Caco-2 (cell line): ENCODE results near the genes PARP12, KDM7A, NDUFB2 and TAS2R5.

DNA sequence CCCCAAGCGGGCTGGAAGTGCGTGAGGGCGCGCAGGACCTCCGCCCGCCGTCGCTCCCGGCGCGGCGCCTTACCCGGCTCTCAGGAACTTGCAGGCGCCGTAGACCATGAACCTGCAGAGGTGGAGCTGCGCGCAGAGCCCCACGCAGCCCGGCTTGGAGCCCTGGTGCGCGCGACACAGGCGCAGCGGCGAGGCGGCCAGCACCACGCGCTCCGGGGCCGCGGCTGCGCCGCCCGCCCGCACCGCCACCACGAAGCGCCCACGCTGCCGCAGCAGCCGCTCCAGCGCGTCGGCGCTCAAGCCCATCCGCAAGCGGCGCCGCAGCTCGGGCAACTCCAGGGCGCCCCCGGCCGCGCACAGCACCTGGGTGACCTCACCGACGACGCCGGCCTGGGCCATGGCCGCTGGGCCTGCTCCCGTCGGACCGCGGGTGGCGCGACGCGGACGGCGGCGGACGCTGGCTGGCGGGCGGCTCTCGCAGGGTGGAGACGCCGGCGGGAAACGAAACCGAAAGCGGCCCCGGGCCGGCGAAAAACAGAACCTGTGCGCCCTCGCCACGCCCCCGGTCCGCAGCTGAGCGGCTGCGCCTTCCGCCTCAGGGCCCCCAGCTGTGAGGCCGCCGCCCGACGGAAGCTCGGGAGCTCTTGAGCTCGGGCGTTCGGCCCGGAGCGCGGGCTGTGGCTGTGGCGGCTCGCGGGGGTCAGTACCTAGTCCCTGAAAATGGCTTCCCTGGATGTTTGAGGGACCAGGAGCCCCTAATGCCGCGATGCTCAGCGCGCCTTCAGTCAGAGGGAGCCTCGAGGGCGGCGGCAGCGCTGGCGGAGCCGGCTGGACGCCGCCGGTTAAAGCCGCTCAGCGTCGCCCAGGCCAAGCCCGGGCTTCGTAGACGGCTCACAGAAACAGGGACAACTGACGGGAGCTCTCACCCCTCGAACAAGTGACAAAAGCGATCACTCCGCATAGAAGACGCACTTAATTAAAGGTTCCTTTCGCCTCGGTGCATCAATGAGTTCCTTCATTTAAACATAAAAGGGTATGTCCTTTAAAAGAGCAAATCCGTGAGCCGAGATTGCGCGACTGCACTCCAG lies at the start of gene PARP12:
Gene PARP12, minus strand, starts transcription at position 503 of the 1,088 bp plus-strand sequence.
- PRO-cap, result bidirectional peak, plus-strand start at position 376 of the sequence, minus-strand start at position 484 of the sequence
- RRBS, result 4% methylated on average over 50 of the region's 135 CpGs

DNA sequence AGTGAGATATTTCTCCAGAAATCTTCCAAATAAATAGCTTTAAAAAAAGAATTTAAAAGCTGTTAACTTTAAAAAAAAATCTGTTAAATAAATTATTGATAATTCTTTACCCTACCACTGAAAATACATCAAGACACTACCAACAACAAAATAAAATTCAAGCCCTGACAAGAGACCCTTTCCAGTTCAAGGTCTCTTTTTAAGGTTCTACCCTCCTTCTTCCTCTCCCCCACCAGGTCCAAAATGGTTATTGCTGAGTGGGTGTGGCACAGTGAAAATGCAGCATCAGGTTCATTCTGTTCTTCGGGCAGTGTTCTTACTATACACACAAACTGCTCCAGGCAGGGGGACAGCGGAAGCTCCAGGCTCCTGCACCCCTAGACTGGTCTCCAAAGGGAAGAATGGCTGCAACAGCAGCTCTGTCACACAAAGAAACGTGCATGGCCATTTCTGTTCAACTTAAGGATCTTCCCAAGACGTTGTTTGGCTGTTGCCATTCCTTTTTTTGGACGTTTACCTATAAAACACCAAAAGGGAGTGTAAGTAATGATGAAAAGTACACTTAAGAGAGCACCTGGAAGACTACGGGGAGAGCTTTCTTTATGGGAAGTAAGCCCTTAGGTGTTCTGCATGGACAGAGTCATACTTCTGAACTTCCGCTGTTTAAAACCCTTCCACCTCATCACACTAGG lies 28.1 kb upstream of the PARP12 start:
- PRO-cap, result no peak
- RRBS, result no CpG with 5 or more reads among the region's 7 CpGs

DNA sequence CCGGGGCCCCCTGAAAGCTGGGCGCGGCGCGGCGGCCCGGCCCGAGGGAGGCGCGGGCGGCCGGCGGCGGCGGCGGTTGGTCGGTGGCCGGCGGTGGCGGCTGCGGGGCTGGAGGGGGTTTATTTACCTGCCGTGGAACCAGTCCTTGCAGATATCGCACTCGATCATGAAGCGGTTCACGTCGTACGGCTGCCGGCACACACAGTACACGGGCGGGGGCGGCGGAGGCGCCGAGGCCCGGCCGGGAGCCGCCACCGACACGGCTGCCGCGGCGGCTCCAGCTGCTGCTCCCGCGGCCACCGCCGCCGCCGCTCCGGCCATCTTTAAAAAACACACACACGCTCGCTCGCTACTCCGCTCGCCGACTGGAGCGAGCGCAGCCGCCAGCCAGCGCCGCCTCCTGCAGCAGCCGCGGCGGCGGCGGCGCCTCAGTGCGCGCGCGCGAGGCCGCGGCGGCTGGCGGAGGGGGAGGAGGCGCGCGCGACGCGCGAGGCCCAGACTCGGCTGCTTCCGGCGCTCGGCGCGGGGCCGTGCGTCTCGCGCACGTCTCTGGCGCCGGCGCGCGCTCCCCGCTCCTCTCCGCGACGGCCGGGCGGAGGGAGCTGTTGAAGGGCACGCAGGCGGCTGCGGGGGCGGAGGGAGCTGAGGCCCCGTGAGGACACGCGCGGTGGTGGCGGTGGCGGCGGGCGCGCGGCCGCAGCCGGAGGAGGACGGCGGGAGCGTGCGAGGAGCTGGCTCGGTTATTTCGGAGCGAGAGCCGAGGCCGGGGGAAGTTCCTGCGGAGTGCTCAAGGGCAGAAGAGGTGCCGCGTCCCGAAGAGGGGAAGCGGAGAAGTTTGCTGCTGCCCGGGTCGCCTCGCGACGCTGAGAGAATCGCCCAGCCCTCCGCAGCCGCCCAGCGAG lies at the start of gene KDM7A:
Gene KDM7A, minus strand, starts transcription at position 367 of the 902 bp plus-strand sequence.
- PRO-cap, result bidirectional peak, plus-strand start at position 497 of the sequence, minus-strand start at position 325 of the sequence
- RRBS, result 2% methylated on average over 83 of the region's 144 CpGs

- PRO-cap, result no peak
- RRBS, result no CpG with 5 or more reads among the region's 10 CpGs
Observed at GRCh38 chr7:140199988-140200629, 23.3 kb upstream of the KDM7A start.

- PRO-cap, result no peak
- RRBS, result no CpG with 5 or more reads among the region's 6 CpGs
Observed at GRCh38 chr7:140213664-140214709, 37.2 kb upstream of the KDM7A start.

DNA sequence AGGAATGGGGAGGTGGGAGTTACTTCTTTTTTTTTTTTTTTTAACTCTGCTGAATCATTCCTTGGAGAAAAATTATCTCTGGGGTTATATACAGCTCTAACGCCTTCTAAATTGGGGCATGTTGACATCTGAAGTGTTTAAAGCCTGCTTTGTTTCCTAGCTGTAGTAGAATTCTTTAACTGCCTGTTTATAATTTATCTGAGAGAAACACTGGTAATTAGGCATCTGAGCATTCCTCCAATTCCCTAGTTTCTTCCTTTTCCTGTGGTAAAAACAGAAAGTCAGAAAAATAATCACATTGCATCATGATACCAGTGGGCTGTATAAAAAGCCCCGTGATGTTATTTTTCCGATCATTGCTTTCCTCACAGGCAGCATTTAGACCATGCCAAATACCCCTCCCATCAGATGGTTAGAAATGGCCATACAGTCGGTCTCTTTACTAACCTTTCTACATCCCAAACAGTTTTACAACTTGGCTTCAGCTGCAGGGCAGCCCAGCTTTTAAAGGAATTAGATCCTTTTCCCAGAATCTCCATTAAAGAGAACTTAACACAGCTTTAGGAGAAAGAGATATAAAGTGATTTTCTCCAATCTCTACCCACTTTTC lies 98.7 kb upstream of the KDM7A start:
- PRO-cap, result no peak
- RRBS, result no CpG with 5 or more reads among the region's 4 CpGs

GRCh38 chr7:140458626-140459369 lies 20.5 kb downstream of the MKRN1 start:
- PRO-cap, result no peak
- RRBS, result no CpG with 5 or more reads among the region's 9 CpGs

DNA sequence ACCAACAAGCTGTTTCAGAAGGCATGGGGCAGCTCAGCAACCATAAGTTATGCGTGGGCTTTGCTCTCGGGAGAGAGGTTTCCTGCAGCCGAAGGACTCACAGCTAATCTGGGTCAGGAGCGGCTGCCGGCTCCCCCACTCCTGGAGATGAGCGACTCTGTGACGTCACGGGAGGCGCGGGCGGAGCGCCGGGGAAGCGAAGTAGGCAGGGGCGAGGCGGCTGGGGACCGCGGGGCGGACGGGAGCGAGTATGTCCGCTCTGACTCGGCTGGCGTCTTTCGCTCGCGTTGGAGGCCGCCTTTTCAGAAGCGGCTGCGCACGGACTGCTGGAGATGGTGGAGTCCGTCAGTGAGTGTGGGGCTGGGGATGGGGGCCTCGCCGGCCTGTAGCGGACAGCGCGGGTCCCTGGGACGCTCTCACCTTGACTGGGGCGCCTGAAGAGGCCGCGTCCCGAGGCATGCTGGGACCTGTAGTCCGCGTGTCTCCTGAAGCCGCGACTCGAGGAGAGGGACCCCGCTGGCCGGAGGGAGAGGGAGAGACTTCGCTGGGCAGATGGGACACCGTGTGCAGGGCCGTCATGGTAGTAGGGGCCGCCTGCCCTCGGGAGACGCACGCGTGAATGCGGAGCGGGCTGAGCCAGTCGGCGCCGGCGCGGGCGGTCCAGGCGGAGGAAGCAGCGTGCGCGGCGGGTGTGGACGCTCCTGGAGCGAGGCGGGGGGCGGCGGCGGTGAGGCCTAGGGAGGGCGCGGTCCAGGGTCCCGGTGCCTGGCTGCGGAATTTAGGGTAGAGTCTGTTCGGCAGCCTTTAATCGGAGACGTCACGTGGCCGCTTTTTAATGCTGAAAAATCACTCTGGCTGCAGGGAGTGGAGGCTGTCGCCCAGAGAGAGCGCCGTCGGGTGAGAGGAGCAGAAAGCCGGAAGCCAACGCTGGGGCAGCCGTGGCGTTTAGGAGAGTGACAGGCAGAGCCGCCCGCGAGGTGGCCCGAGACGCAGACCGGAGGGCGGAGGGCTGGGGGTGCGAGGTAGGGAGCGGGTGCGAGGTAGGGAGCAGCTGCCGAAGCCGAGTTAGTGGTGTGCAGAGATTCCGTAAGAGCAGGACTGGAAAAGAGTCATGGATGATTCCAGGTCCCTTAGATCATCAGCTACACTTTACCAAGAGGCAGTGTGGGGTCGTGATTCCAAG lies at the start of gene NDUFB2:
Gene NDUFB2, plus strand, starts transcription at position 214 of the 1,183 bp plus-strand sequence.
- PRO-cap, result bidirectional peak, plus-strand start at position 214 of the sequence, minus-strand start at position 110 of the sequence; bidirectional peak, plus-strand start at position 881 of the sequence, minus-strand start at position 899 of the sequence
- RRBS, result 4% methylated on average over 25 of the region's 107 CpGs

- PRO-cap, result no peak
- RRBS, result no CpG with 5 or more reads among the region's 10 CpGs
Observed at GRCh38 chr7:140723769-140725218, 27.8 kb downstream of the NDUFB2 start.

GRCh38 chr7:140782848-140783437 lies 86.4 kb downstream of the NDUFB2 start:
- PRO-cap, result no peak
- RRBS, result no CpG with 5 or more reads among the region's 4 CpGs

DNA sequence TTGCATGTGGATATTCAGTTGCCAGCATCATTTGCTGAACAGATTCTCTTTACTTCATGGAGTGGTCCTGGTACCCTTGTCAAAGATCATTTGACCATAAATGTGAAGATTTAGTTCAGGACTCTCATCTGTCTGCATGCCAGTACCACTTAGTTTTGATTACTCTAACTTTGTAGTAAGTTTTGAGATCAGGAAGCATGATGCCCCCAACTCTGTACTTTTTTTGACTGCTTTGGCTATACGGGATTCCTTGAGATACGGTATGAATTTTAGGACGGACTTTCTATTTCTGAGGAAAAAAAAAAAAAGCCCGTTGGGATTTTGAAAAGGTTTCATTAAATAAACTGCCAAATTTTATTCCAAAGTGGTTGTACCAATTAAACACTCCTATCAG lies 100.4 kb downstream of the BRAF start:
- PRO-cap, result no peak
- RRBS, result no CpG with 5 or more reads among the region's 4 CpGs

GRCh38 chr7:141067803-141068332 lies 6.0 kb upstream of the TMEM178B start:
- PRO-cap, result no peak
- RRBS, result no CpG with 5 or more reads among the region's 20 CpGs

GRCh38 chr7:141072308-141072954 lies 1.4 kb upstream of the TMEM178B start:
- PRO-cap, result no peak
- RRBS, result 59% methylated on average over 14 of the region's 48 CpGs

- PRO-cap, result no peak
- RRBS, result 93% methylated on average over 23 of the region's 86 CpGs
Observed at GRCh38 chr7:141072955-141073799, 687 bp upstream of the TMEM178B start.

DNA sequence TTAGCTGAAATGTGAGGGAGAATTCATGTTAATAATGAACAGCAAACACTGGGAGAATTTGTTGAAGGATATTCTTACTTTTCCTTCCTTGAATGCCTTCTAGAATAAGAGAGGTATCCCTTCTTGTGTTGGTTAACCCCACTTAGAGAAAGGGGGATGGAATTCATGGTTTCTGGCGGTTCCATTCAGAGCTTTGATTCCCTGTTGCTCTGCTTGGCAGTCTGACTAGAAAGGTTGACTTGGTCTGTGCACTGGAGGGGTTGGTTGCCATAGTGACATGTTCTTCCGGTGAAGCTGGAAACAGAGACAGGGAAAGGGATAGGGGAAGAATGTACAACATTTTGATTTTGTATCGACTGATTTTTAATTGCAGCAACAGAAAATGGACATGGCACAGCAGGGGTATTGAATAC lies 2.5 kb downstream of the TMEM178B start:
- PRO-cap, result no peak
- RRBS, result no CpG with 5 or more reads among the region's 3 CpGs

- PRO-cap, result no peak
- RRBS, result no CpG with 5 or more reads among the region's 7 CpGs
Observed at GRCh38 chr7:141662965-141663835, 38.8 kb downstream of the DENND11 start.

- PRO-cap, result no peak
- RRBS, result 12% methylated on average over 2 of the region's 19 CpGs
Observed at GRCh38 chr7:141701144-141701445, 871 bp downstream of the DENND11 start.

DNA sequence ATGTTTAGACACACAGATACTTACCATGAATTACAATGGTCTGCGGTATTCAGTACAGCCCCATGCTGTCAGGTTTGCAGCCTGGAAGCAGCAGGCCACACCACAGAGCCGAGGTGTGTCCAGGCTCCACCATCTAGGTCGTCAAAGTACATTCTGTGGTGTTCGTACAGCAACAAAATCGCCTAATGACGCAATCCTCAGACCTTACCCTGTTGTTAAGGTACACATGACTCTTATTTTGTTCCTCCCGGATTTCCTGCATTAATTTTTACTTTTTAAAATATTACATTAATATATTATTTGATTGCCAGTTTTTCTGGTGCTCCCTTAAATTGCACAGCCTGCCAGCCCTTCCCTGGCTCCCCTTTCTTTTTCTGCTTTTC lies 808 bp upstream of the SSBP1 start:
- PRO-cap, result bidirectional peak, plus-strand start at position 108 of the sequence, minus-strand start at position 148 of the sequence
- RRBS, result no CpG with 5 or more reads among the region's 7 CpGs

DNA sequence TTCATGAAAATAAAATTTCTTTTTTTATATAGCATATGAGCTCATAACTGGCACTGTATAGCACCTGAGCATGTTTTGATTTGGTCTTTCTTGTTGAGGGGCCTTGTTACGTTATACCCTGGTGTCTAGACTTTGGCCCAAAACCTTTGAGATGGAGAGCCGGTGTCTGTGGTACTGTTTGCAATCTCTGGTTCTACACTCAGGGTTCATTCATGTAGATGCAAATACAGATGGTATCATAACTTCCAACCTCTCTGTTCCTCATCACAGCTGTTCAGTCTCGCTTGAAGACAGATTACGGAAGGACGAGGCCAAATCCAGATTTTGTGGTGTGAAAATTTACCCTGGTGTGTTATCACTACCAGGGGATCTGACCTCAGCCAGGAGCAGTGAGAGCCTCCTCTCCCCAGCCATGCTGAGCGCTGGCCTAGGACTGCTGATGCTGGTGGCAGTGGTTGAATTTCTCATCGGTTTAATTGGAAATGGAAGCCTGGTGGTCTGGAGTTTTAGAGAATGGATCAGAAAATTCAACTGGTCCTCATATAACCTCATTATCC lies at the start of gene TAS2R5:
Gene TAS2R5, plus strand, starts transcription at position 268 of the 557 bp plus-strand sequence.
- PRO-cap, result no peak
- RRBS, result no CpG with 5 or more reads among the region's 7 CpGs

DNA sequence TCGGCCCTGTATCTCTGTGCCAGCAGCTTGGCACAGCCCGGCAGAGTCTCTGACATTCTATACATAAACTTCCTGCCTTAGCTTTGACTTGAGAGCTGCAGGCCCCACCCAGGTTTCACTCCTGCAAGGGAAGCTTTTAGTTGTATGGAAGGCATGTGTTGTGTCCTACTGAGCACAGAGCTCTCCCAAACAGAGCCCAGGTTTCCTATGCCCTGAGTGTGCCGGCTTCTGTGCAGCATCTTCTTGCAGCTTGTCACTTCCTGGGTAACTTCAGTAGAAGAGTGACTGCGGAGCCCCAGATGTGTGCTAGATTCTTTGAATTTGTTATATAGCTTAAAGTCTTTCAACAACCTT lies 205.7 kb upstream of the PRSS58 start:
- PRO-cap, result no peak
- RRBS, result no CpG with 5 or more reads among the region's 4 CpGs